Mammary microvascular endothelial cell (primary cell): ENCODE measurements around a stretch of chr1.

- RAMPAGE, long total RNA = no peak
These were observed 49.4 kb upstream of the GFI1 start for GRCh38 chr1:92535998-92536670.

DNA sequence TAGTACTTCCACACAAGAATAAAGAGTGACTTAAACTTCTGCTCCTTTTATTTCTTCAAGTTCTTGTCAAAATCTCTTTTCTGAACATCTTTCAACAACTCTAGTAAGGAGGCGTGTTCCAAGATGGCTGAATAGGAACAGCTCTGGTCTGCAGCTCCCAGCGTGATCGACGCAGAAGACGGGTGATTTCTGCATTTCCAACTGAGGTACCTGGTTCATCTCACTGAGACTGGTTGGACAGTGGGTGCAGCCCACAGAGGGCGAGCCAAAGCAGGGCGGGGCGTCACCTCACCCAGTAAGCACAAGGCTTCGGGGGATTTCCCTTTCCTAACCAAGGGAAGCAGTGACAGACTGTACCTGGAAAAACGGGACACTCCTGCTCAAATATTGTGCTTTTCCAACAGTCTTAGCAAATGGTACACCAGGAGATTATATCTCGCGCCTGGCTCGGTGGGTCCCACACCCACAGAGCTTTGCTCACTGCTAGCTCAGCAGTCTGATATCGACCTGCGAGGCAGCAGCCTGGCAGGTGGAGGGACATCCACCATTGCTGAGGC is 69.5 kb downstream of the EVI5 start:
- RAMPAGE, long total RNA = no peak

GRCh38 chr1:92755307-92756210 is 29.3 kb downstream of the EVI5 start:
- RAMPAGE, long total RNA = no peak

DNA sequence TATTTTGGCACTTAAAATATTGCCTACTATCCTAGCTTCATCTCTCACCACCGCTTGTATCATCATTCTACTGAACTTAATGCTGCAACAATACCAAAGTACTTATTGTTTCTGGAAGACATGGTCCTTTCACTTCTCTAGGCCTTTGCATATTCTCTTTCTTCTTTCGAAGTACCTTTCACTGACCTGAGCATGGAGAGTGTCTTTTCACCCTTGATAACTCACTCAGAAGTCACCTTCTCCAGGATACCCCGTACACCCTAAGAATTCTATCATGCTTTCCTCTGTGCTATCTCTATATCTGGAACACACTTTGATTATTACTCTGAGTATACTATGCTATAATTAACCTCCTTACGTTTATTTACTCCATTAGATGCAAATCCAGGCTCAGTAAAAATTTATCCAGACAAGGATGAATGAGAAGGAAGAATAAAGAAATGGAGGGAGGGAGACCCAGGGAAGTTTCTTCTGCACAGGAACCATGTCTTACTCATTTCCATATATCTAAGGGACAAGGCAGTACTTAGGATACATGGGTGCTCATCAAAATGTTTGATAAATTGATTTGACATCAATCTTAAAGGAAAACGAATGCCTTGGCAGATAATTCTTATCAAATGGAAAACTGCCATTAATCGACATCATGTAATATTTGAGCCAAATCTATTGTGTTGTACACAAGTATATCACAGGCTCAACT is 41.8 kb downstream of the DIPK1A start:
- RAMPAGE, long total RNA = no peak

DNA sequence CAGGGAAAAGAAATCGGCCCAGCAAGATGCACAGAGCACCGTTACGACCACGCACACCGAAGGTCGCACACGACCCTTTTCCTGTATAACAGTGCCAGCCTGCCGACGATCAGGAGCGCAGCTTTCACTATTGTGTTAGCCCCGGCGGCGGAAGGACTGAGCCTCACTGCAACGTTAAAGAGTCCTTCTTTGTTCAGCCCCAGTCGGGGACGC is 214 bp upstream of the MTF2 start:
- RAMPAGE, long total RNA = no peak

DNA sequence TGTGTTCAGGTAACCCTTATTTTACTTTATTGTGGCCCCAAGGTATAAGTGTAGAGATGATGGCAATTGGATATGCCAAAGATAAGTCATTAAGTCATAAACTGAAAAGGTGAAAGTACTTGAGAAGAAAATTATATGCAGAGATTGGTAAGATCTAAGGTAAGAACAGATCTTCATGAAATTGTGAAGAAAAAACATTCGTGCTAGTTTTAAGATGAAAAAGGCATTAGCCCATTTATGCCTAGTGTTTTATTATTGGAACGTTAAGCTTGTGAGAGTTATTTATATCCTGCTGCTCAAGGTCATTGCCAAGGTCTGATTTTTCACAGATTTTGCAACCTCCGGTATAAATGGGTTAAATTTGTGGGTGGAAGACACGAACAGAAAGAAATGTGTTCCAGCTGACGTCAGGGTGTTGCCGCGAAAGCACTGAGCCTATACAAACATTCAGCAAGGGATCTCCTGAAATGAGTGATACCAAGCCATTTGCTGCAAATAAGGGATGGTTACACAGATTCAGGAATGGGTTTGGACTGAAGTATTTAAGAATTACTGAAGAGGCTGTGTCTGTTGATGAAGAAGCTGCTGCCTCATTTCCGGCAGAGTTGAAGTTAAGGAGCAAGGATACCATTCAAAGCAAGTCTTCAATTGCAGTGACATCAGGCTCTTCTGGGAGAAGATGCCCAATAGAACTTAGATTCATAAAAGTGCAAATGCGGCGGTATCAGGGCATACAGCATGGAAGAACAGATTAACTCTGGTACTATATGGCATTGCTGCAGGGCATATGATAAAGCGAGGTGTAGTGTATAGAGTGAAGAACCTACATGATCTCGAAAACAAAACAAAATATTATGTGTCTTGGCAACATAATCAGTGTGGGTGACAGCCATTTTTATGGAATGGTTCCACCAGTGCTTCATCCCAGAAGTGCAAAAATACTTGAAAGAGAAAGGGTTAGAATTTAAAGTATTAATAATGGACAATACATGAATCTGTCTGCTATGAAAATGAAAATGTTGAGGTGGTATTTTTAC is 32.1 kb downstream of the TMED5 start:
- RAMPAGE, long total RNA = no peak

DNA sequence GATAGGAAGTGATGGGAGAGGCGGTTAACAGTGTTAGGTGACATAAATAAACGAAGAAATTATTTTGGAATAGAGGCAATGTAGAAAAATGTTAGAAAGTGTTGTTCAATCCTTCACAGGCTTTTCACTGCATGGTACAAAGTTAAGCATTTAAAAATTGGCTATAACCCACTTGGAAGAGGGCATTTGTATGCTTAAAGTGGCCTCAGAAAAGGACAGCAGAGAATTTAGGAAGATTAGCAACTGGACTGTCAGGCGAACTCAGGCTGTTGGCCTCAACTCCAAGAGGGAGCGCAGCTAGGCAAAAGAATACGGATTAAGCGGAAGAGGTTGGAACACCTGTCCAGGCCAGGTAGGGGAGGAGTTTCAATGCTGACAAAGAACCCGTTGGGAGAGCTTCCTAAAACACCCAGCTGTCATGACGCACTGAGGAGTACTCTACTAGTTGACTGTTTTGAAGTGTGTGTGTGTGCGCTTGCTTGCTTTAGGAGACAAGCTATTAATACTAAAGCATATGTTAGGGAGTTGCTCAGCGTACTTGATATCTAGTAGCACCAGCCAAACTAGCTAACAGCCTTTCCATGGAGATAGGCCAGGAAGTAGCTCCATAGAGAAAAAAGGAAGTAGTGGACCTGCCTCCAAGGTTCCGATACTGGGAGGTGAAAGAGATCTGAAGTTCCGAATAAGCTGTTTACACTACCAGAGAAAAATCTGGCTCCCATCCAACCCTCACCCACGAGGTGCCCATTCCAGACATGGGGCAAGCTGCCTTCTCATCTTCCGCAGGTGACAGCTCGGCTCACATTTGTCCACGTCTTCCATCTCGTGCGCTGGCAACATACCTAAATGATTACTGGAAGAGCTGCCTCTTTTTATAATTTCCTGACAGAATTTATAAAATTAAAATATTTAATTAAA is 1.1 kb upstream of the FNBP1L start:
- RAMPAGE, long total RNA = no peak

DNA sequence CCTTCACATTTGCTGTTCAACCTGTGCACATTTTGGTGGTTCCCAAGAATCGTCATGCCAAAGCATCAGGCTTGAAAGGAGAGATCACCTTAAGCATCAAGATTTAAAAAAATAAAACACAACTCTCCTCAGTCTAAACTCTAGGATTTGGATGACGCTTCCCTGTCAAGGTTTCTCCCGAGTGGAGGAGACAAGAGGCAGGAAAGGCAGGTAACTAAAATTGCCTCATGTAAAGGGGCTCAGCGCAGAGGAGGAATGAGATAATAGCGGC is 446 bp upstream of the FNBP1L start:
- RAMPAGE, long total RNA = no peak

- RAMPAGE, long total RNA = no peak
These were observed 93.5 kb downstream of the BCAR3 start for GRCh38 chr1:93587934-93588728.

GRCh38 chr1:93591616-93592869 is 89.6 kb downstream of the BCAR3 start:
- RAMPAGE, long total RNA = no peak

DNA sequence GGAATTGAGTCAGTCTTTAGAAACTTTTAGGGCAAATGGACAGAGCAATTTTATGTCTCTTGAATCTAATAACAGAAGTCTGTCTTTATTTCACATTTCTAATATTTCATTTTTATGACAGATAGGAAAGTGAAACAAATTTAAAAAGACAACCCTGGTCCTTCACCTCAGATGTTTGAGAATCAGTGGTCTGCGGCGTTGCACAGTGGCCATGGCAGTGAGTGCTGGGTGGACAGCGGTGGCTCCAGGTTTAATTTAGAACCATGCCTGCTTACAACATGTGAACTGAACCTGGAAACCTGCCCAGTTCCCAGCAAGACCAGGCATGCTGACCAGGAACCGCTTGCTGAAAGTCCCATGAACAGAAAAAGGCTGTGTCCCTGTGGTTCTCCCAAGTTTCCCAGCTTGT is 88.7 kb downstream of the BCAR3 start:
- RAMPAGE, long total RNA = no peak

DNA sequence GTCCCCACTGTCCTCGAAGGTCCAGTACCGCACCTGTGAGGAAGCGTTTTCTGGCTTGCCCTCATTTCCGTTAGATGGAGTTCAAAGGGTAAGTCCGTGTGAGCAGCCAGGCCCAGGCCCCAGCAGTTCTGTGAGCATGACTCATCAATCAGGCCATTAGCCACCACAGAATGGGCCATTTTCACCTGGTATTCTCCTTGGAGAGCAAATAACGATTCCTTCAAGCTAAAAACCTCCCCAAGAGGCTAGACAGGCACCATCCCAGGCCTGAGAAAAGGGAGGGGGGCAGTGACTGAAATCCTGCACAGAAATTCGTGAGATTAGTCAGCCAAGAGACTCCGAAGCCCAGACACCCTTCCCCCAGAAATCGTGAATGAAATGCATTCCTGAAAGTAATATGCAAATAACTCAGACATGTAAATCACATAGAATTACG is 66.0 kb downstream of the BCAR3 start:
- RAMPAGE, long total RNA = no peak

GRCh38 chr1:93630371-93630837 is 51.2 kb downstream of the BCAR3 start:
- RAMPAGE, long total RNA = no peak

- RAMPAGE, long total RNA = no peak
These were observed 259 bp downstream of the DNTTIP2 start for GRCh38 chr1:93878834-93879059.

DNA sequence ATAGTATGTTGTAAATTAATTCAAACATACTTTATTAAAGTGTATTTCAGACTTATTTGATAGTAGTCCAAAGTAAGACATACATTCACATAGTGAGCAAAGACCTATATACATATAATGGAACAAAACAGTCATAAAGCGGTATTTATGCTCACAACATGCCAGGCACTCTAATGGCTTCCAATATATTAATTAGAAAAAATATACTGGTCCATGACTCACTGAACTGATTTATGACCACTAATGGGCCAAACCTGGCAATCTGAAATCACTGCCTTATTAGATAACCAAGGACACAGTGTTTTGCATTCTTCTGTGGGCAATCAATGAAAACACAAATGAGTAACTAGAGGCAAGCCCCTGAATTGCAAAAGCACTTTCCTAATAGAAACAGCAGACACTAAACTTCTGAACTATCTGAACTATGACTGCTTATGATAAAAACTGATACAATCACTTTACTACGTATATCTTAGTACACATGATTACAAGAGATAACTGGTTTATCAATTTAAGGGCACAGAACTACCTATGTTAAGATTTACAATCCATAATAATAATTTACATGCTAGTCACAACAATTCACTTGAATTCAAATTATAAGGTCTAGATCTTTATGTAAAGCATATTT is 3.5 kb downstream of the GCLM start:
- RAMPAGE, long total RNA = no peak

GRCh38 chr1:93979782-93980518 is 70.7 kb upstream of the GCLM start:
- RAMPAGE, long total RNA = no peak

- RAMPAGE, long total RNA = no peak
These were observed 17.2 kb downstream of the ABCA4 start for GRCh38 chr1:94103817-94104016.

DNA sequence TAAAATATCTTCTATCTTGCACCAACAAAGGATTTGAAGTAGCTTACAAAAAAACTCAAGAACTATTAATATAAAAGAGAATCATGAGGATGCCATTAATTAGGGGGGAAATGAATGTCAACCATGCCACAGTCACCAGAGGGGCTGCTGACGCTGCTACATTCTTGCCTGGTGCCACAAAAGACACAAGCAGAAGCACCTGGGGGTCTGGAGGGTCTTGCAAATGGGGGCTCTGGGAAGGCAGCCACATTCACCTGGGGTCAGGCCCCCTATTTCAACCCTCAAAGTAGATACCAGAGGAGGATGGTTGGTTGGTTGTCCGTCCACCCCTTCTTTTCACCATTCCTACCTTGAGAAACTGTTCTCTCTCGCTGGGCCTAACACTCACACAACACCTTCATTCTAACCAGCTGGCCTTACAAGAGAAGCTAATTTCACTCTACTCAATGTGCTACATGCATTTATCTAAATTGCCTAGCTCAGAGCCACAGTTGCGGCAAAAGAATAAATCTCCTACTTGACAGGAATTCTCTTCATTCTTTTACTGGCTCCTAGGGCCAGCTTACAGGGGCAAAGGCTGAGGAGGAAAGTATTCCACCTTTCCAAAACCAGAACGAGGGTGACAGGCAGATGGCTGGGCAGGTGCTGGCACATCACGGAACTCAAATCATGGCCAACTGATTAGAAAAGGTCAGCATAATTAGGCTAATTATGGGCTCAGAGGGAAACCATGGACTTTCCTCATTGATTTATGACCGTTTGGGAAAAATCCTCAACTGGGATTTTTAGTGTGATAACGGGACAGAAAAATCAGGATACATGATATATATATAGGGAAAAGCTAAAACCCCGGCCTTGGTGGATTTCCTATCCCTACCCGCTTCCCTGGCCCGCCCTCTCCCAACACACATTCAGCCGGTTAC is 6.5 kb downstream of the F3 start:
- RAMPAGE, long total RNA = no peak

DNA sequence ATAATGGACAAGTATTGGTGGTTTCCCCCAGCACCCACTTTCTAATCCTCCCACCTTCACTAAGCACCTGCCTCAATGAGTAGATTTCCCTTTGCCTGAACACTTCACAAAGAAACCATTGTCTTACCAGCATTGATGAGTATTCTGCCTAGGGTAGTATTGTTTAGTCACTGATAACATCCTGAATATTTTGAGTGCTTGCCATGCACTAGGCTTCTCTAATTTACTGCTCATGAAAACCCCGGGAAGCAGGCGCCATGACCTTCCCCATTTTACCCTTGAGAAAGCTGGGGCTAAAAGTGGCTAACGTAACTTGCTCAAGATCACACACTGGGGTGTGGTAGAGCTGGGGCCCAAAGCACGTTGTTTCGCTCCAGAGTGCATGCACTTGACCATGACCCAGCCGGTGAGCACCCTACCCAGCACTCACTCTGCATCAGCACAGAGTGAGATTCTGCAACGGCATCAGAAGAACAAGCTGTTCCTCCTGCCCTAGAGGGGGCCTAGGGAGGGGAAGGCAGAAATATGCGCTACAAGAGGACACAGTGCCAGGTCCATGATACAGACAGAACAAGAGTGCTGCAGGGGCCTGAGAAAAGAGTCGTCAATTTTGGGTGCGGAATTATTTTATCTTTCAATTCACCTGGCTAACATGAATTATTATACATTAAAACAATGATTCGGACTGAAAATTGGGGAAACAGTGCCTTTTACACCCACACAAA is 10.7 kb upstream of the F3 start:
- RAMPAGE, long total RNA = no peak

DNA sequence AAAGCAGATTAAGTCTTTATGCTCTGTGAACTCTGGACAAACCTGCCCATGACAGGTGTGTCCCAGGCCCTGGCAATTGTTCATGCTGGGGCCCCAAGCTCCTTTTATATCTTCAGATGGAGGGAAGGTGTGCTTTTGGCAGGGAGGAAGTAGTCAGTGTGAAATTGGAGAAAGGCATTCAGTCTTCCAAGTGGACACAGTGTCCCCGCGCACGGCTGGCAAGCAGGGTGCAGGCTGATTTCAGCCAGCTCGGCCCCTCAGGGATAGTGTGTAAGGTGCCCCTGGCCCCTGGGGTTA is 135.2 kb upstream of the F3 start:
- RAMPAGE, long total RNA = no peak